Hair follicular keratinocyte (primary cell): ENCODE results near the genes UGT2A3, SMR3A and JCHAIN.

DNA sequence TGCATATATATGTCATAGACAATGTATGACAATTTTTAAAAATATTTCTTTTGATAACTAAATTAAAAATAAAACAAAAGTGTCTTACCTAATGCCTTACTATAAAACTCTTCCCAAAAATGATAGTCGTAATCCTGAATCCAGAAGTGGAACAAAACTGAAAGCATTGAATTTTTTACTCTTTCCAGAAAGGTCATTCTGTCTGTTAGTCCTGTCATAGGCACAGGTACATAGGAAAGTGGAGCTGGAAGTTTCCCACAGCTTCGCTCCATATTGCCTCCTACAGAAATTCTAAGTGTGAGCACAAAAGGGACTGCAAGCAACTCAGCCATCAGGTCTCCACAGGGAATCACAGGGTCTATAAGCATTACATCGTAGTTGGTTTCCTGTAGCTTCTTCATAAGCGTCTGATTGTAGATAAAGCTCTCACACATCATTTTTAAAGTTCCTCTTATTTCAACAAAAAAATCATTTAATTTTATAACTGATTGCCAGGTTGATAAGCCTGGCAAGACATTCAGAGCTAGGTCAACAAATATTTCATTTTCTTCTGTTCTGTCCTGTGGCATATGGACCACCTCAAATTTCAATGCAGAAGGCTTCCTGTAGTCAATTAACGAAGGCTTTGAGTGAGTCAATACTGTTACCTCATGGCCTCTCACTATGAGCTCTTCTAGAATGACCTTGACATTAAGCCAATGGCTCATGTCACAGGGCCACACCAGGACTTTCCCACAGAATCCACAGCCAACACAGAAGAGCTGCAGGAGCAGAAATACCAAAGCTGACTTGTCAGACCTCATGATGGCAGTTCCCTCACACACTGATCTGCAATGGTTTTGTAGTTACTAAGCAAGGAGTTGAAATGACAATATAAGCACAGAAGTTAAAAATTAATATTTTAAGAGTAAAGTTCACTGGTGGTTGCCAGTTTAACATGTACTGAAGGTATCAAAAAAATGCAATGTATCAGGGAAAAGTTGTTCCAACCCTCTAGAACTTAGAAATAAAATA is at the start of gene UGT2A3:
Gene UGT2A3 (minus strand): TSS at position 847 of the 1,014 bp plus-strand sequence.
- RAMPAGE, long total RNA = no peak

GRCh38 chr4:68960985-68961466 is 9.4 kb upstream of the UGT2A3 start:
- RAMPAGE, long total RNA = no peak

- RAMPAGE, long total RNA = no peak
Observed at GRCh38 chr4:69056903-69057195, 39.4 kb upstream of the UGT2B7 start.

- RAMPAGE, long total RNA = no peak
Observed at GRCh38 chr4:69060900-69061286, 35.4 kb upstream of the UGT2B7 start.

DNA sequence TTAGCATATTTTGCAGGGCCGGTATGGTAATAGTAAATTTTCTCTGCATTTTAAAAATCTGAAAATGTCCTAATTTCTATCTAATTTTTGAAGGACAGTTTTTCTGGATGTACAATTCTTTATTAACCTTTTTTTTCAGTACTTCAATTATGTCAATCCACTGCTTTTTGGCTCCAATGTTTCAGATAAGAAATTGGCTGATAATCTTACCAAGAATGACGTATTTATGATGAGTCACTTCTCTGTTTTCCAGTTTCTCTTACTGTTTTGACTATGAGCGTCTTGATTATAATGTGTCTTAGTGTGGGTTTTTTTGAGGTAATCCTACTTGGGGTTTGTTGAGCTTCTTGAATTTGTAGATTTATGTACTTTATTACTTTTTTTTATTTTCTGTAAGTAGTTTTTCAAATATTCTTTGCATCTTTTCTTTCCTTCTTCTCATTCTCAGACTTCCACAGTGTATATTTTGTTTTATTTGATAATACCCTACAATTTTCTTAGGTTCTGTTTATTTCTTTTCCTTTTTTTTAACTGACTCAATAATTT is 47.2 kb downstream of the UGT2B11 start:
- RAMPAGE, long total RNA = no peak

- RAMPAGE, long total RNA = no peak
Observed at GRCh38 chr4:70360462-70360973, at the start of gene SMR3A. Gene SMR3A, plus strand, starts transcription at chr4:70360760.

DNA sequence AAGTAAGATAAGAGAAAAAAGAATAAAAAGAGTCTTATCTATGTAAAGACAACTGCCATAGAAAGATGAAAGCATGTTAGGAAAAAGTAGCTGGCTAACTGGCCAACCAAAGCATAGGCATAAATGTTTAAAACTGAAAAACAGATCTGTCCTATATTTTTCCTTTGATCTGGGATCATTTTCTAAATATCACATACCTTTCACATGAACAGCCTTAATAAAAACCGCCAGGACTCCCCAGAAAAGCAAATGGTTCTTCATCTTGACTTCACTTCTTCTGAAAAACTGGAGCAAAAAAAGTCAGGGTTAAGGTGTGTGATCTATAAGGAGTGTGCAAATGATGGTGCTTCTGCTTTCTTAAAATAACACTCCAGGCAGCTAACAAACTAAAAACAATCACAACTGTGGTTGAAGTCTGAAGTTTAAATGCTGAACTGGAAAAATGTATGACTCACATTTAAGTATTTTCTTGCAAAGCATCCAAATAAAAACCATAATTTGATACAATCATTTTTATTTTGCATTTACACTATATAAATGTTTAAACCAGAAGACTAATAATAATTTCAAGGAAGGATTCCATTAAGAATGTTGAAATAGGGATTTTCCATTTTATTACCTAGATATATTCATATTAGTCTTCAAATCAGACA is at the start of gene JCHAIN:
Gene JCHAIN (minus strand): TSS at position 279 of the 653 bp plus-strand sequence.
- RAMPAGE, long total RNA = no peak

DNA sequence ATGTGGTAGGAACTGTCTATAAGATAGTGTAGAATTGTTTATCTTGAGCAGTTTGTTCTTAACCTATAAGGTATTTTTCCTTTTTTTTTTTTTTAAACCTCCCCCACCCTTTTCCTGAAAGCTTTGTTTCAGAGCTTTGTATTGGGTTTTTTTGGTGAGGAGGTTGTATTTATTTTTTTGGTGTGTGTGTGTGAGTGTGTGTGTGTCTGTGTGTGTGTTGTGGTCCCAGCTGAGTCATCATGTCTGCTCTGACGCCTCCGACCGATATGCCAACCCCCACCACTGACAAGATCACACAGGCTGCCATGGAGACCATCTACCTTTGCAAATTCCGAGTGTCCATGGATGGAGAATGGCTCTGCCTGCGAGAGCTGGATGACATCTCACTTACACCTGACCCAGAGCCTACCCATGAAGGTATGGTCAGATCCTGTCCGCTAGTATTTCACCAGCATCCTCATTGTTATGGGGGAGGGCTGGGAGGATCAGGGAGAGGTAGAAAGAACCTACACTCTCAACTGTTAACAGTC is 636 bp downstream of the RUFY3 start:
- RAMPAGE, long total RNA = no peak

- RAMPAGE, long total RNA = no peak
Observed at GRCh38 chr4:70833004-70833400, 6.7 kb downstream of the GRSF1 start.

GRCh38 chr4:70992743-70993170 is 692 bp upstream of the DCK start:
- RAMPAGE, long total RNA = no peak

DNA sequence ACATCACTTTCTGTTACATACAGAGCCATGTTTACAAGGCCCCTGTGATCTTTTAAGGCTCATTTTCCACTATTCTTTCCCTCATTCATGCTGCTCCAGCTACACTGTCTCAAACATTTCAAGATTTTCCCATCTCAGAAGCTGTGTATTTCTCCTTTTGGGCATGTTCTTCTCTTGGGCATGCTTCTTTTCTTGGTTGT is 45.8 kb upstream of the SLC4A4 start:
- RAMPAGE, long total RNA = no peak

DNA sequence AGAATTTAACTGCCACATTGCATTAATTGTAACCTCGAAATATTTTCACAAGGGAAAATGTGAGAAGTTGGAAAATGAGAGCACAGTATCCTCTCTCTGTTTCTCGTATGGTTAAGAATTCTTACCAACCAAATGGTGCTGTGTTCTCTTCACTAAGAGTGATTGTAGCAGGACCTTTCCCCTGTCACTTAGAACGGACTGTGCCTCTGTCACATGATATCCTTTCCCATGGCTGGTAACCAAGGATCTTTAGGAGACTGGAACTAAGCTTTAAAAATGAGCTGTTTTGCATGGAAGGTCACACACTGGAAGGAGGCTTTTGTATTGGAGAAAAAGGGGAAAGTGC is 296.6 kb downstream of the GC start:
- RAMPAGE, long total RNA = no peak

GRCh38 chr4:71771460-71772243 is 12.2 kb downstream of the GC start:
- RAMPAGE, long total RNA = no peak

GRCh38 chr4:72567706-72568812 is 962 bp downstream of the ADAMTS3 start:
- RAMPAGE, long total RNA = no peak

GRCh38 chr4:72953533-72954070 is 115.9 kb downstream of the COX18 start:
- RAMPAGE, long total RNA = no peak

GRCh38 chr4:73096999-73097515 is 27.5 kb upstream of the COX18 start:
- RAMPAGE, long total RNA = no peak

DNA sequence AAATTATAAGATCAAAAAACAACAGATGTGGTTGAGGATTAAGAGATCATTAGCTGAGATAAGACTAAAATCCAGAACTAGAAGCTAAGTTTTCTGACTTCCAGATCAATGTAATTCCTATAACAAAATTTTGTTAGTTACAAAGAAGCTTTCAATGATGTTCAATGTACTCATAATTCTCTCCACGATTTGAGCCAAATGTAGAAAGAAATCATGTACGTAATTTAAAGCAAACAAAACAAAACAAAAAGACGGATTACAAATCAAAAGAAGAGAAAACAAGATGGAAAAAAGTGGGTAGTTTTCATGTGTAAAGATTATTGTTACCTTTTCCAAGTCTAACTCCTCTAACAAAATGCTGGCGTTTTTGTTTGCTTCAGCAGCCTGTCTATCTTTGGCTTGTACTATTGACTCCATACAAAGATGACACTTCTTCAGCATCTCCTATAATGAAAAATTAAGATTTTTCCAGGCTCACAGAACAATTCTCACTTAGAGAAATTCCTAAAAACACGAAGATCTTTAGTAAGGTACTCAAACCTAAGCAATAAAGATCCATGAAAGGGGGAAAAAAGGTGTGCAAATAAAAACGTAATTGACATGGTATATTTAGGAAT is 44.1 kb upstream of the COX18 start:
- RAMPAGE, long total RNA = no peak

DNA sequence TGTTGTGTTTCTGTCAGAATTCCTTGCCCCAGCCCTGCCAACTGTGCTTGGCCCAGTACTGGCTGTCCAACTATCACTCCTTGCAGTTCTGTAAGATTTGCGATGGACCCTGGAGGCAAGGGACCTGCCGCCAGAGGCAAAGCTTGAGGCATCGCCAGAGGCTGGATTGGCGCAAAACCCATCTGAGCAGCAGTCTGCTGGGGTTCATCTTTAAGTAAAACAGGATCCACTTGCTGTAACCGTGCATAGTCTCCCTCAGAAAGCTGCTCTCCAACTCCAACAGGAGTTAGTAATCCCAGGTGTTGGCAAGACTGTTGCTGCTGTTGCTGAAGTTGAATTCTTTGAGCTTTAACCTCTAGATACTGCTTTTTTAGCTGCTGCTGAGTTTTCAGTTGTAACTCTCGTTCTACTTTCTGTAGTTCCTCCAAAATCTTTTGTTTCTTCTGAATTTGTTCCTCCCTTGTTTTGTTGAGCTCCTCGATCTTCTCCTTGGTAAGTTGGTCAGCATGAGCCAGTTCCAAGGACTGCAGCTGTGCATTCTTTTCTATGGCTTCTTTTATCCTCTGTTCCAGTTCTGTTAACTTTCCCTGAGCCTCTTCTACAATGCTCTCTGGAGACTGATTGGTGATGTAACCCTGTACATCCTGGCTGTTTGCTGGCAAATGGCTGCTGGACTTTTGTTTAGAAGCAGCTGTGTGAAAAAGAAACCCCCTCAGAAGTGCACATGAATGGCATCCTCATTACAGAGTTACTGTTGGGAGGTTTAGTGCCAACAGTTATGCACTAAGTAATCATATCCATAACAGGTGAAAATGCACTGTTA is 70.3 kb upstream of the COX18 start:
- RAMPAGE, long total RNA = no peak

- RAMPAGE, long total RNA = no peak
Observed at GRCh38 chr4:73152231-73152895, 82.8 kb upstream of the COX18 start.

DNA sequence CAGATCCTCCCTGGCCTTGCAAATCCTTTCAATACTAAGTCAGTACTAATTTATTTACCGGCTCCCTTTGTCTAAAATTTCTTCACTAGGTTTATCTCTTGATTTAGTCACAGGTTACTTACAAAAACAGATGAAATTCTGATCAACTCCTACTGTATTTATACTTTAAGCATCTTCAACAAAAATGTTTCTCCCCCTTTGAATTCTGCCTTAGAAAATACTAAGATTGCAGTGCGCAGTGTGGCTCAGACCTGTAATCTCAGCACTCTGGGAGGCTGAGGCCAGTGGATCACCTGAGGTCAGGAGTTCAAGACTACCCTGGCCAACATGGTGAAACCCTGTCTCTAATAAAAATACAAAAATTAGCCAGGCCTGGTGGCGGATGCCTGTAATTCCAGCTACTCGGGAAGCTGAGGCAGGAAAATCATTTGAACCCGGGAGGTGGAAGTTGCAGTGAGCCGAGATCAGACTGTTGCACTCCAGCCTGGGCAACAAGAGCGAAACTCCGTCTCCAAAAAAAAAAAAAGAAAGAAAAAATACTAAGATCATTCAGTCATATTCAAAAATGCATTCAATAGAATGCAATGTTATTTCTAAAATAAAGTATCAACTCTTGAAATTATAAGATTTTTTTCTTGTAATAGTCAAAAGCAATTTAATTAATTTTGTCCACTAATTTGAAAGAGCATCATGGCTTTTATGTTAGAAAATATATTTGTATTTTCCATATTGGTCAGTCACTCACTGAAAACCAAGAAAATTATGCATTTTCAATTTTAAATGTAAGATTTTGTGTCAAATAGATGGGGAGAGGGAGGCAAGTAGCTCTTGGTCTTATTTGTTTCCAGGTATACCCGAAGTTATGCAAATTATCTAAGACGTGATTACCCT is 4.1 kb downstream of the ANKRD17 start:
- RAMPAGE, long total RNA = no peak